ENCODE data around the gene PRKN.

DNA sequence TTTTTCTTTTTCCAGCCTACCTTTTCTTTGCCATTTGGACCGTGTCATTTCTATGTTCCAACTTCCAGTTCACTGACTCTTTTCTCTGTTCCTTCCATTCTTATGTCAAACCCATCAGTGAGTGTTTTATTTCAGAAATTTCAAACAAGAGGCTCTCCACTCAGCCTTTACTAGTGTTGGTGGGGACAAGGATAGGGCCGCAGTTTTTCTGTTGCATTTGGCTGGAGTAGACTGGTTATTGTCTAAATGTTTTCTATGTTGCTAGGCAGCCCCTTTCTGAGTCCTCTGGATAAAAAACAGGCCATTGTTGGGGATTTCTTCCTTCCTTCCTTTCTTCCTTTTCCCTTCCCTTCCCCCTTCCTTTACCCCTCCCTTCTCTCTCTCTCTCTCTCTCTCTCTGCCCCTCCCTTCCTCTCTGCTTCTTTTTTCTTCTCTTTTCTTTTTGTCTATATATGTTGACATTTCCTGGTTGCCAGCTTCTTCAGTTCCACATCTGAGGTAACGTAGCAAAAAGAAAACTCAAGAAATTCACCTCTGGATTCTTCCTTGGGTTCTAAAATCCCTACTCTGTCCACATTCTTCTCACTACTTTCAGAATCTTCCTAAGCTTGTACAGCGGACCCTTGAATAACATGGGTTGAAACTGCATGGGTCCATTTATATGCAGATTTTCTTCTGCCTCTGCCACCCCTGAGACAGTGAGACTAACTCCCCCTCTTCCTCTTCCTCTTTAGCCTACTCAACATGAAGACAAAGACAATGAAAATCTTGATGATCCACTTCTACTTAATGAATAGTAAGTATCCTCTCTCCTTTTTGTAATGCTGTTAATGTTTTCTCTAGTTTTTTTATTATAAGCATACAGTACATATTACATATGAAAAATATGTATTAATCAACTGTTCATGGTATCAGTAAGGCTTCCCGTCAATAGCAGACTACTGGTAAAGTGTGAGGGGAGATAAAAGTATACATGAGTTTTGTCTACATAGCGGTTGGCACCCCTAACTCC is 288.3 kb downstream of the PRKN start:
- RRBS = no CpG with 5 or more reads among the region's 6 CpGs

DNA sequence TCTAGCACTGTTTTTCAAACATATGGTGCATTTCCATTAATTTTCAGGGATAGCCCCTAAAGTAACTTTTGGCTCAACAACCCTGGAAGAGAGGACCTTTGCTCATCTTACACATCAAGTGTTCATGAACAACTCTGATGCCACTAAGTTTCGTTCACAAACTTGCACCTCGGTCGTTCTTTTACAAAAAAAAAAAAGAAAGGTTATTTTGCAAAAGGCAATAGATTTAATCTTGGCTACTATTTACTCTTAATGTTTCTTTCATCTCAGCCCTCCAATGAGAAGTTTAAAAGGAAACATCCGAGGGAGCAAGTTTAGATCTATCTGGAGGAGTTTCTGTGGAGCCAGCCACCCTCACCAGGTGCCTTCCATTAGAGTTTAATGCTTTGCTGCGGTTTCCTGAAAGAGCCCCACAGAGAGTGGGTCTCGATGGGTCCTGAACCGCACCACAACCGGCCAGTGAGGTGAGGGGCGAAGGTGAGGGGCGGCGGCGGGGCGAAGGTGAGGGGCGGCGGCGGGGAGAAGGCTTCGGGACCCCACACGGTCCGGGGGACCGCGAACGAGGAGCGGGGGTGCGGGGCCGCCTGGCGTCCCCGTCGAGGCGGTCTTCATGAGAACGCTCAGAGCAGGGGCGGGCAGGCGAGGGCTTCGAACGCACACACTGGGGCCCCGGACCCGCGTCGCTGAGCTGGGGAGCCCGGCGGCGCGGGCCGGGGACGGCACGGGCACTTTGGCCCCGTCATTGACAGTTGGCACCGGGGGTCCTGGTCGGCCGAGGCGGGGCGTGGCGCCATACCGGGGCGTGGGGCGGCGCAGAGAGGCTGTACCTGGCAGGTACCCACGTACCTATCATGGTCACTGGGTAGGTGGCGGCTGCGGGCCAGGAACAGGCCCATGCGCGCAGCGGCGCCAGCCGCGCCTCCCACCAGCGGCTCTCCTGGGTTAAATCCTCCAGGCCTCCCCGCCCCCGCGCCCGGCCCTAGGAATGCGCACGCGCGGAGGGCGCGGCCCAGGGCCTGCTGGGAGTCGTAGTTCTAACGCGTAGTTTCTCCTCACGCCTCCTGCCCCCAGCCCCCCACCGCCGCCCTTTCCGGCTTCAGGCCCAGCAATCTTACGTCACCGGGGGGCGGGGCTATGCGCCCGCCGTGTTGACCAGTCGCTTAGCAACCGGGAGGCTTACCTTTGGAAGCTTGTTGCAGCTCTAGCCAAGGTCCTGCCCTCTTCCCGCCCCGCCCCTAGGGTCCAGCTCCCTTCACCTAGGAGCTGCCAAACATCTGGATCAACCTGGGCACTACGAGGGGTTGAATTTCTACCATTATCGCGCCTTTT is at the start of gene PRKN:
Gene PRKN (minus strand): TSS at position 951 of the 1,329 bp plus-strand sequence.
- RRBS = 4% methylated on average over 26 of the region's 96 CpGs

DNA sequence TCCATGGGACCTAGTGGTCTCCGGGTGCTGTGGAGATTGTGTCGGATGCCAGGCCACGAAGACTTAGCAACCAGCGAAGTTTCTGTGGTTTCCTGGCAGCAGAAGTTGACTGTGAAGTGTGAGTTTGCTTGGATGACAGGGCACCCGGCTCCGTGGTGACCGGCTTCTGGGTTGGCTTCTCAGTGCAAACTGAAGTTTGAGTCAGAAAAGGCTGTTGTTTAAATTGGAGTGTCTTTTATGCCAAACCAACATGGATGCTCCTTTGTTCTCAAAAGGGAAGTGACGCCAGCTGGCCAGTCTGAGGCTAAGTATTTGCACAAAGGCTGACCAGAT is 164.9 kb upstream of the QKI start:
- RRBS = 75% methylated on average over 1 of the region's 8 CpGs

- RRBS = no CpG with 5 or more reads among the region's 13 CpGs
Observed at GRCh38 chr6:163260000-163260425, 154.5 kb upstream of the QKI start.

- RRBS = no CpG with 5 or more reads among the region's 4 CpGs
Observed at GRCh38 chr6:163289375-163289900, 125.1 kb upstream of the QKI start.

DNA sequence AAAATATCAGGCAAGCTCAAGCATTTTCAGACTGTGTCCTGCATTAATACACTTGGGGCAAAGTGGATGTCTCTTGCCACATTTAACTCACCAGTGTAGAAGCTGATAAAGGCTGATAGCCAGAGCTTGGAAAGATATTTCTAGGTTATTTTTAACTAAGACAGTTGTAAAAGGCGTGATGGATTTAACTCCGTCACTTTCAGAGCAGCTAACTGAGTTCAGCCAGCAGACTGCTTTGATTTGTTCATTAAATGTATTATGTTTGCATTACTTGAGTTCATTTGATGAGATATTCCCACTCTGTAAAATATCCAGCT is 112.2 kb upstream of the QKI start:
- RRBS = no CpG with 5 or more reads among the region's 2 CpGs

DNA sequence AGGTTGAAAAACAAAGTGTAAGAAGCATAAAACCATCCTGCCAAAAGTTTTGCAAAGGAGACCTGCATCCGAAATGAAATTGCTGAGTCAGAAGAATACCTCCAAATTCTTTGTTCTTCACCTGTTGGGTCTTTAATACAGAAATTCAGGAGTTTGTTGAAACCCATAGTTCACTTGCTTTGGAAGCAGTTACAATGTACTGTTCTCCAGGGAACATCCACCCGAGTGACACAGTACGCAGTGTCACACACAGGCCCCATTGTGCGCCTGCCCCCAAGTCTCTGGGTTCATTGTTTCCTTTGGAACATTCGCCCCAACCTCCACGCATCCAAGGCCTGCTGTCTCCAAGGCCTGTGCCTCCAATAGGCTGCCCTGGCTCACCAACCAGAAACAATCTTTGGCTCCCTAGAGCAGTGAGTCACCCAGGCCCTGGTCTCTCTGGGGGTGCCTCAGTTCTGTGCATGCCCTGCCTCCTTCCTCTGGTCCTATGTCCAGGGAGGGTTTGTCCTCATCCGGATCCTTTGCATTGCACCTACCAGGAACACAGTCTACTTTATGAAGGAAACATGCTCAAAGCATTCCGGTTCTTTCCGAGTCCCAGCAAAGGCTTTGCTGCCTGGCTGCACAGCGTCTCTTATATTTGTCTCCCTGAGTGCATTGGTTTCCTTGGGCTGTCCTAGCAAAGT is 65.3 kb upstream of the QKI start:
- RRBS = 100% methylated on average over 1 of the region's 10 CpGs

DNA sequence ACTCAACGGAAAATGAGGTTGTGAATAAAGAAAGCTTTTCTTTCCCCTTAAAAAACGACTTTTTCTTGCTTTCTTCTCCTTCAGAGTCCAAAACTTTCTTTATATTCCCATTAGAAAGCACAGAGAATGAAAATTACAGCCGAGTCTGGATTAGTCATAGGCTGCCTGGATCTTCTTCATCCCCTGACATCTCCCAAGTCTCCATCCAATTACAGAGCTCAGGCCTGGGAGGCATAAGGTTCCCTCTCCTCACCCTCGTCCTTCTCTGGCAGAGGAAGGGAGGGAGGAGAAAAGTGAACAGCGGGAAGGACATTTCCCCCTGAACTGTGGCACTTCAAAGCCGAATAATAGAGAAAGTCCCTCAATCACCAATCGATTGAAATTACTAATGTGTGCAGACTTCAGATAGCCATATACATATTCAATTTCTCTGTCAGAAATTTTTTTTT is 28.0 kb upstream of the QKI start:
- RRBS = no CpG with 5 or more reads among the region's 7 CpGs

GRCh38 chr6:163392332-163393049 is 22.0 kb upstream of the QKI start:
- RRBS = no CpG with 5 or more reads among the region's 6 CpGs

- RRBS = no CpG with 5 or more reads among the region's 14 CpGs
Observed at GRCh38 chr6:163405559-163406394, 8.7 kb upstream of the QKI start.

DNA sequence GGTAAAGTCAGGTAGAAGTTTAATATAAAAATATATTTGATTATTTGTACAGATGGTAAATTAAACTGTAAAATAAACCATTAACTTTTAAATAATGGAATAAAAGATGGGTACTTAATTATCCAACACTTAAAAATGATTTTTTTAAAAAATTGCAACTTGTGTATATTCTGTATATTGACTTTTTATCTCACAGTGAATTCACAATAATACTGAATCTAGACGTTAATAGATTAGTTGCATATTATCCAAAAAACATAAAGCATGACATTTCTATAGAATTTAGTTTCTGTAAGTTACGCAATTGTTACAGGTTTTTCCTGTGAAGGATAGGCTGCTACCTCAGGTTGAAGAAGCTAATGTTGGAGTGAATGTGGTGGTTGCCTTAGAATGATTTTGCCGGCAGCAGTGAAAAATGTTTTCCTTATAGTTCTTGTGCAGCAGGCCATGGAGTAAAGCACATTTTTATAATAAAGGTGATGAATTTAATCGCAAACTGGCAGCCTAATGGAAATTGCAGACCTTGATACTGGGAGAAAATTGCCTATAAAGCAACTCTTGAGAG is 20.5 kb downstream of the QKI start:
- RRBS = no CpG with 5 or more reads among the region's 4 CpGs

DNA sequence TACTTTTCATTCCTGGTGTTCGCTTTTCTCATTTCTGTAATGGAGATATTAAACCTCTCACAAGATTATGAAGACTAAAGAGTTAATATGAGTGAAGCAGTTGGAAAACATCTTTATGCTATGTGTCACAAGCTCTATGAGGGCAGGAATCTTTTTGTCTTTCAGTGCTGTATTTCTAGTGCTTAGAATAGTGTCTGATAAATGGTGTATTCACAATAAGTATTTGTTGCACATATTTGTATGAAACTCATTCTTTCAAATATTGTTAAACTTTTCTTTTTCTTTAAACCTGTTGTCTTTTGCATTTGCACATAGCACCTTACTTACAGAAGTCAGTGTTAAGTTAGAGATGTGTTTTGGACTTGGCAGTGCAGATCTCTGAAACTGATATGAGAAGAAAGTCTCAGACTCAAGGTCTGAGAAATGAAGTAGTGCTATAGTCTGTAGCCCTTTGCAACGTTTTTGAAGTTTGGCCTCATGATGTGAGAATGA is 43.8 kb downstream of the QKI start:
- RRBS = no CpG with 5 or more reads among the region's 2 CpGs

GRCh38 chr6:163475429-163476030 is 61.0 kb downstream of the QKI start:
- RRBS = no CpG with 5 or more reads among the region's 5 CpGs

DNA sequence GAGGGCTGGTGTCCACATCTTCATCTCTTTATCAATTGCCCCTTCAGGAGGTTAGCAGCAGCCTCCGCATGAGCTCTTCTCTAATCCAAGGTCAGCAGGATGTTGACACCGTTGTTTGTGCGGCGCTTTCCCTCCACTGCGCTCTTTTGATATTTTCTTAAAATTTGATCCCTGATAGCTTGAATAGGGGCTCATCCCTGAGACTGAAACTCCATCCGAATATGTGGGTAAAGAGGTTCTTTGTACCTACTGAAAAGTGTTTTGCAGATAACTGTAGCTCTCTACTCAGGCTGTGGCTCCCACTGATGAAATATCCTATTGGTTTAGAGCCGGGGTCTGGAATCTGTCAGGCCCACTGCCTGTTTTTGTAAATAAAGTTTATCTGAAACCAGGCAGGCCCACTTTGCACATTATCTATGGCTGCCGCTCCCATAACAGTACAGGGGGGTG is 362.5 kb downstream of the QKI start:
- RRBS = no CpG with 5 or more reads among the region's 8 CpGs

DNA sequence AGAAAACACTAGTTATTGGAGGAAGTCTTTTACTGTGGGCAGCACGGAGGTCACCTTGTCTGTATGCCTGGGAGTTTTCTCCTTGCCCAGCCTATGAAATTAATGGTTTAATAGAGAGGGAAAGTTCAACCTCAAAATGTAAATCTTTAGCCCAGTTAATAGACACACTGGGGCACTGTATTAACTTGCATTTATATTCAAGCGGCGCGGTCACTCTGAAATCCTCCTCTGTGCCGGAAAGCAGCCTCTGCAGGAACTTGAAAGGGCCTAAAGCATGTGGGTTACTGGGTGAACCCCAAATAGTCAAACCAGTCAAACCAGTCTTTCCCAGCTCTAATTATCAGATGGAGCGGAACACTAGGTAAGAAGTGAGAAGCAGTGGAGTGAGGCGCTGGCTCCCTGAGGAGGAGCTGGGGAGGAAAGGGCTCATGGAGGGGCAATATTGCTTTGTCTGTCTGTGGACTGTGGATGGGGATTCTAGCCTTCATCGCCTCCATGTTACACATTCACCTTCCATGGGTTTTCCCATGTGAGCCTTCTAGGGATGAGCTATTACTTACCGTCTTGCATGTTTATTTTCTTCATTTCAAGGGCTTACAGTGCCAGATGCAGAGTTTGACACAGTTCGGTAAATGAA is 531.3 kb downstream of the QKI start:
- RRBS = no CpG with 5 or more reads among the region's 10 CpGs

DNA sequence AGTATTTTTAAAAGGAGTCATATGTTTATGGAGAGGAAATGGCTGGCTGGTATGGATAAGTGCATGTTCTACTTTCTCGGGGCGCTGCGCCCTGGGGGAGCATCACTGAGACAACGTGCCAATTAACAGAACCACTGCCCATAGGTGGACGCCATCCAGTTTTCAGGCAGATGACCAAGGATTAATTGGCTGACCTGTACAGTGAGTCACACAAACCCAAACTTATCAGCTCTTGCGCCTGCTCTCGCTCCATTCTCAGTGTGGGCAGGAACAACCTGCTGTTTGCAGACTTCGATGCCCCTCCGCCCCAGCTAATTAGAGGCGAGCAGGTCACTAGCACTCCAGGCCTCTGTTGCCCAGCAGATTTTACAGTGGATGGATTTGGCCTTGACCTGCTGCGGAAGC is 571.3 kb downstream of the QKI start:
- RRBS = no CpG with 5 or more reads among the region's 11 CpGs

GRCh38 chr6:164440251-164440598 is 869.2 kb downstream of the C6orf118 start:
- RRBS = no CpG with 5 or more reads among the region's 3 CpGs

DNA sequence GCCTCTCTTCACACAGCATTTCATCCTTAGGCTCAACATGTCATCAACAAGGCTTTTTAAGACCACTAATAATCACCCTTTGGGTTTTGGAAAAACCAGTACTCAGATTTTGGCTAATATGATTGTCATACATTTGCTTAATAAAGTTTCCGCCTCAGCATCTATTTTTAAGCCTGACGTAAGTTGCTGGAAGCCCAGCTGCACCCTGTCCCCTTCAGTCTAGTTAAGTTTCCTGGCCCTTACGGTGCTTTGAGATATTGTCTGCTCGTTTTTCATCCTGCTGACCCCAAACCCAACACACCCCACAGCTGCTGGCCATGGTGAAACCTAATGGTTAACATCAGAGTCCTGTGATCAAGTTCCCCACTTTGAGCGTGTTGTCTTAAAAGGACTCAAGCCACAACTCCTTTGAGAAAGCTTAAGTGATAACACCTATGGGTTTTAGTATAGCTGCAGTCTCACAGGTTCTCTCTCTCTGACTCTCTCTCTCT is 802.2 kb downstream of the C6orf118 start:
- RRBS = no CpG with 5 or more reads among the region's 5 CpGs

GRCh38 chr6:164893793-164894147 is 415.6 kb downstream of the C6orf118 start:
- RRBS = no CpG with 5 or more reads among the region's 2 CpGs

DNA sequence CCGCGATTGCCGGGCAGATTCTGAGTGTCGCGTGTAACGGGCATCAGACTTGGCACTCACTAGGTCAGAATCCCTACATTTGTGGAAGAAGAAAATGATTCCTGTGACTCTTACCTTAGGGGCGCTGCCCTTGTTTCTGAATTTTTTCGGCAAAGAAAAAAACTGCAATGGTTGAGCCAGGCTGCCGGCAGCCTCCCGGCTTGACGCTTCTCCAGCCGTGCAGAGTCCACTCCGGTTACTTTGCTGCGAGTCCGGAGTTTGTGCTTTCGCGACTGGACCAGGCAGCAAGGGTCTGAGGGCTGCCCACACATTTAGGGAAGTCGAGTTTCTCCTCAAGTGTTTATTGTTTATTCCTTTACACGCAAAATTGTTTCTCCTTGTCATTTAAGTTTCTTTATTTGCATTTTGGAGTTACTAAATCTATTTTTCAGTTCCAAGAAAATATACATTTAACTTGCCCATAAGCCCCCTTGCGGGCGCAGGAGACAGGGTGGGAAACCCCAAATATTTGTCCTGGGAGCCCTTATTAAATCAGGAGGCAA is 1.5 kb upstream of the PDE10A start:
- RRBS = 50% methylated on average over 3 of the region's 21 CpGs

Data from islet of Langerhans (tissue), 1 donor.